Kidney (tissue), 2 donors: ENCODE measurements around a stretch of chr14.

DNA sequence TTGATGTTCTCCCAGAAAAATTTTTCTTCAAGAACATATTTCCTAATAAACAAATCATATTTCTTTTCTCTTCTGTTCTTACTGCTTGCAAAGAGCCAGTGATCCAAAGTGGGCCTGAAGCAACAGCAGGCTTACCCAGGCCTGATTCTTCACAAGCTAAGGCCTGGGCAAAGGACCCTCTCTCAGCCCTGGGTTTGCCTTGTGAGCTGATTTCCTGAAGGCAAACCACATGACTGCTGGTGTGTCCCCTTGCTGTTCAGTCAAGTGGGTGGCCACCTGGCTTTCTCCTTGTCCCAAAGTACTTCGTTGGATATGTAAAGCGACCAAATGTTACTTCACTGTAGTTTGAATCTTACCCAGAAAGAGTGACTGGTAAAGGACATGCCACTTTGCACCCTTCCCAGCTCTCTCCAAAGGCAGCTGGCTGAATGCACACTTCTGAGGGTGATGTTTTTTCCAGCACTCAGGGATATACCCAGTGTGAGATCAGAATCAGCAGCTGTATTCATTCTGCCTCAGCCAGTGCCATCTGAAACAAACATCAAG lies 392.9 kb downstream of the ZFP36L1 start:
- PRO-cap = no peak
- RRBS = no CpG with 5 or more reads among the region's 2 CpGs

DNA sequence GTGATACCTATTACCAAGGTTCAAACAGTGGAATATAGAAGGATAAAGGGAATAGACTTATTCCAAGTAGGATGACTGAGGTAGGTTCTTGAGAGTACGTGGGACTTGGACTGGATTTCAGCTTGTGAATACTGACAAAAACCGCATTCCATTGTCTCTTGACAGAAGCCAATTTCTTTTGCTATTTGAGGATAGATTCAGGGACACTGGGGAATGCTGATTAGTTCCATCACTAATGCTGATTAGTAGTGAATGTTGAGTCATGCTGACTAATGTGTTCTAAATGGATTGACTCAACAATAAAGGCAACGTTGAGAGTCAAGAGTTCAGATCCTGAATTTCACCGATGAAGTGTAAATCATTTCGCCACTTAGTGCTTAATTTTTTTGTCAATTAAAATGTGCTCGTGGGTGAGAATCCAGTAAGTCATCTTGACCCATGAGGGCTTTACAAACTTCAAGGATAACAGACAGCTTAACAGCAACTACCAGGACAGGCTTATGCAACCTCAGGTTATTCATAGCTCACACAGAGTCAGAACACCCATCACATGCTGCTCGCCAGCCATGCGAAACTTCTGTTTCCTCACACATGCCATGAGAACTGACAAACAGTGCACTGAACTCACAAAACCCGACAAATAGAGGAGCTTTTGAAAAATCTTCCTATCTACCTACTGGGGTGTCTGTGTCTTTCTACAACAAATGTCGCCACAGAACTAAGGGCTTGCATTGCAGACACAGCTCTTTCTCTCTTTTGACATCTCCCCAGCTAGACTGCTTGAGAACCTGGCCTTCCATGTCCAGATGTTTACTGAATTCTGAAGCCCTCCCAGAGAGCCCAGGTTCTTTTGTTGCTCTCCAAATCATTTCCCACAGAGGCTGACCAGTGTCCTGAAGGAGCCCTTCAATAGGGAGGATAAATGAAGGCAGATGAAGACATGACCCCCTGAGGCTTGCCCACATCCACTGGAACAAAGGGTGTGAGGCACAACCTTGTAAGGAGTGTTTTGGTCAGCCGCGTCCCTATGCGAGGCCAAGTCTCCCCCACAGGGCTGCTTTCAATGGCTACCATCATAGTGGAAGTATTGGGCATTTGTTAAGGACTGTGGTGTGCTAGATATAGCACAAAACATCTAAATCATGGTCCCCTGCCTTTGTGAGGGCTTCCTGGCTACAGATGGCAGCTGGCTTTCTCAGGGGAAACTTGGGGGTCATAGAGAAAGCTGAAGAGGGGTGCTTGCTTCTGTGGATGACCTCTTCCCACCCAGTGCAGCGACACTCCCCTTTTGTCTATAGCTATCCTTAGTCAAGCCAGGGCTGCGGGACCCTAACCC lies 316.3 kb downstream of the ZFP36L1 start:
- PRO-cap = no peak
- RRBS = no CpG with 5 or more reads among the region's 15 CpGs

DNA sequence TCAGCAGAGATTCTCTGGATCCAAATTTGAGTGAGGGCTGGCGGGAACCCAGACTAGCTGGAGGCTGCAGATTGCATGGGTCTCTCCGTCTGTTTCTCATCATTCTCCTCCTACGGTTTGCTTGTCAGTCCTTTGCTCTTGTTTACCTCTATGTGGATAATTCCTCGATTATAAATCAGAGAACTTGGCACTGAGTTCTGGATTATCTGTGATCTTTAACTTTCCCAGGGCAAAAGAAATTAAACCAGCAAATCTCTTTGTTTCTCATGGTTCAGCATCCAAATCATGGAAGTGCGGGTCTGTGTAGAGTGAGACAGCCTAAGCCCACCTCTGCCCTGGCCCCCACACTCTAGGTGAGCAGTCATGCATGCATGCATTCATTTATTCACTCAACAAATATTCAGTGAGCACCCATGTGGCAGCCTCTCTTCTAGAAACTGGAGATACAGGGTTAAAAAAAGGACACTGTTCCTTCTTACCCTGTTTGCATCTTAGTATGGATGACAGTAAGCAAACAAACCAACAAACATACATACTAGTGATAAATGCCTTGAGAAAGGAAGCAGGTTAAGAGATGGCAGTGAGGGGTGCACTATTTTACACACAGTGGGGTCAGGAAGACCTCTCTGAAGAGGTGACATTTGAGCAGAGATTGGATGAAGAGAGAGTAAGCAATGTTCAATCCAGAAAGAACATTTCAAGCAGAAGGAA lies 280.5 kb downstream of the ZFP36L1 start:
- PRO-cap = no peak
- RRBS = no CpG with 5 or more reads among the region's 5 CpGs

- PRO-cap = no peak
- RRBS = no CpG with 5 or more reads among the region's 5 CpGs
Measured at GRCh38 chr14:68520535-68521312, 272.1 kb downstream of the ZFP36L1 start.

DNA sequence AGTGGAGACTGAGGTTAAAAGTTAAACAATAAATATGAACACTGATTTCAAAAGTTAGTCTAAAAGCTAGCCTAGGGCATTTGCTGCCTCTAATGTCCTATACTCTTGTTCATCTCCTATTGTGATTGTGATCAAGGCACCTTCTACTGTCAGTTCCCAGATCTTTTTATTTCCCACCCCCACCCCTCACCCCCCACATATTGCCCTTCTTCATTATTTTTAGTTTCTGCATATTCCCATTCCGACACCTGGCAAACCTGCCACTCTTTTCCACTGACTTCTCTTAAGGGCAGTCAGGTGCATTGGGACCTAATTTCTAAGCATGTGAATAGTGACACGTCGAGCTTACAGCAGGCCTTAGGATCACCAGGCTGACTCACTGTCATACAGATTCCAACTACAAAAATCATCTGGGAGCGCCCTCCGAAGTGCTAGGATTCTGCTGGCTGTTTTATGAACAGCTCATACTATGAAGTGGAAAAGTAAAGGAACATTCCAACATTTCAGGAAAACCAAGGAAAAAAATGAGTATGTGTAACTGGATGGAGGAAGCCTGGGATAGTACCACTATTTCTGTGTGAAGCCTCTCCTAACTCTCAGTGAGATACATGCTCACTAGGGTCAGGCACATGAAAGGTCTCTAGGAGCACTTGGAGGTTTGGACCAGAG lies 257.5 kb downstream of the ZFP36L1 start:
- PRO-cap = no peak
- RRBS = no CpG with 5 or more reads among the region's 5 CpGs

DNA sequence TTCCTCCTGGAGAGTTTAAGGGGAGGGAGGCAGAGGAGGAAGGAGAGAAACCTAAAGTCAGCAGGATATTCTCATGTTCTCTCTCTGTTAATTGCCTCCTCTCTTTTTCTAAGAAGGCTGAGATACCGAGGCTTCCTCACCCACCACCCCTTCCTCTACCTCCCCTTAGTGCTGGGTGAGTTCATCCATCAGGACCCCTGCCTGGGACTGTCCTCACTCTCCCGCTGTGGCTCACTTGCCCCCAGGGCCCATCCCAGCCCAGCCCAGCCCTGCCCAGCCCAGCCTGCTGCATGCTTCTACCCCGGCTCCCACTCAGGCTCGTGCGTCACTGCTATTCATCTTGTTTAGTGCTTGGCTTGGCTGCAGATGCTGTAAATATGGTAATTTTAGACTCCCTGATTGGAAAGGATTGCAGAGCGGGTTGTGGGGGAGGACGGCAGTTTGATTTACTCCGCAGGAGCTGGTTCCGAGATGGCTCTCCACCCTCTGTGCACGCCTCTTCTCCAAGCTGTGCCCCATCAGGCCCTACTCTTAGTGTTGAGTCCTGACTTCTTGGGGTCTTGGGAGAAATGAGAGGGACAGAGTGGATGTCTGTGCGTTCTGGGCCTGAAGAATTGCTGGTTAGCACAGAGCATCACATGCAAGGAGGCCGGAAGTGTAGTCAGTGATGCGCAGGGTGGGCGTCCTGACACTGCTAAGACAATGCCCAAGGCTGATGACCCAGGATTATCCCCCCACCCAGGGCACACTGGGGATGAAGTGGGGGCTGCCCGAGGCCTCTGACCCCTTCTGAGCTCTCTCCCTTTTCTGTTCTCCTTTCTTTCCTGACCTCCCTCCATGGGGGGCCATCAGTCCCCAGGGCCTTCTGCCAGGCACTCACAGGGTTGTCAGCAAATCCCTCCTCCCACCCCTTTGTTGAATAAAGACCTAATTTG lies 244.6 kb downstream of the ZFP36L1 start:
- PRO-cap = bidirectional peak, plus-strand start at position 449 of the sequence, minus-strand start at position 320 of the sequence
- RRBS = no CpG with 5 or more reads among the region's 15 CpGs

- PRO-cap = no peak
- RRBS = no CpG with 5 or more reads among the region's 11 CpGs
Measured at GRCh38 chr14:68652039-68652454, 140.8 kb downstream of the ZFP36L1 start.

DNA sequence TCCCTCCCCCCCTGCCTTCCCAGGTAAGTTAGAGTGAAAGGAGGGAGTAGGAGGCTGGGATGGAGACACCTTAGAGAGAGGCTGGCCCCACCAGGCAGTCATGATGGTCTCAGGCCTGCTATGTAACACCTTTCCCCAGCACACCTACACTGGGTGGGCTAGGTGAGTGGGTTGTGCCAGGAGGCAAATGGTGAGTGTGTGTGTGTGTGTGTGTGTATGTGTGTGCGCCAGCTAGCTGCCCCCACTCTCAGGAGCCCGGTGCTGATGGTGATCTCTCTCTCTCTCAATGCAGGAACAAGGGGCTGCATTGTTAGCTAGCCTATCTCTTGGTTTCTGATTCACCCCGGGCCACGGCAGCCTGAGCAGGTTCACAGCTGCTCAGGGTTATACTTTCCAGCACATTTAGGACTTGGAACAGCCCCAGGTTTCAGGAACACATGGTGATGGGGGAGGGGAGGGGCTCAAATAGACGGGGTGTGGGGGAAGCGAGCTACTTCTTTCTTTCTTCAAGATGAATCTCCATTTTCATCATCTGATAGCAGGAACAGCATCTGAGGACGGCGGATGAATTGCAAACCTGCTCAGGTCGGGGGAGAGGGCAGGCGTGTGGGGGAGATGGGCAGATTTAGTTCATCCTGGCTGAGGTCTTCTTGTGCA lies 137.8 kb downstream of the ZFP36L1 start:
- PRO-cap = no peak
- RRBS = 24% methylated on average over 2 of the region's 10 CpGs

GRCh38 chr14:68763461-68763997 lies 29.3 kb downstream of the ZFP36L1 start:
- PRO-cap = no peak
- RRBS = no CpG with 5 or more reads among the region's 5 CpGs

GRCh38 chr14:68815746-68816279 lies 22.9 kb upstream of the ZFP36L1 start:
- PRO-cap = no peak
- RRBS = no CpG with 5 or more reads among the region's 16 CpGs

DNA sequence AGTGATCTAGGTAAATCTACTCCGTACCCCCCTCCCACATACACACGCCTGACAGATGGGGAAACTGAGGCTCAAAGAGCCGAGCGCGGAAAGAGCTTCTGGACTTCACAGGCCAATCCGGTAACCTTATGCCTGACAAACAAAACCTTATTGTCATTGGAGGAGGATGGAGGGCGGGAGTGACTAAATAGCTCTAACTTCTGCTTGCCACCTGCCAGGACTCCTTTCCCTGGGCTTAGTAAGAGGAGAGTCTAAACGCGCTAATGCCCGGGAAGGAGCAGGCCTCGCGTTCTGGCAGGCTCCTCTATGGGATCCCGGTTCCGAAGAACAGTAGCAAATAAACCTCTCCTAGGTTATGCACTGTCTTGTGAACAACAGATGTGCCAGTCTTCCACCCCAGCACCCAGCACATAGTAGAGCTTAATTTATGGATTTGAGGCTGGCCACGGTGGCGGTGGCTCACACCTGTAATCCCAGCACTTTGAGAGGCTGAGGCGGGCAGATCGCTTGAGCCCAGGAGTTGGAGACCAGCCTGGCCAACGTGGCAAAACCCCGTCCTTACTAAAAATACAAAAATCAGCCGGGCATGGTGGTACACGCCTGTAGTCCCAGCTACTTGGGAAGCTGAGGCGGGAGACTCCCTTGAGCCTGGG lies 1.2 kb upstream of the ACTN1 start:
- PRO-cap = no peak
- RRBS = 52% methylated on average over 5 of the region's 23 CpGs

DNA sequence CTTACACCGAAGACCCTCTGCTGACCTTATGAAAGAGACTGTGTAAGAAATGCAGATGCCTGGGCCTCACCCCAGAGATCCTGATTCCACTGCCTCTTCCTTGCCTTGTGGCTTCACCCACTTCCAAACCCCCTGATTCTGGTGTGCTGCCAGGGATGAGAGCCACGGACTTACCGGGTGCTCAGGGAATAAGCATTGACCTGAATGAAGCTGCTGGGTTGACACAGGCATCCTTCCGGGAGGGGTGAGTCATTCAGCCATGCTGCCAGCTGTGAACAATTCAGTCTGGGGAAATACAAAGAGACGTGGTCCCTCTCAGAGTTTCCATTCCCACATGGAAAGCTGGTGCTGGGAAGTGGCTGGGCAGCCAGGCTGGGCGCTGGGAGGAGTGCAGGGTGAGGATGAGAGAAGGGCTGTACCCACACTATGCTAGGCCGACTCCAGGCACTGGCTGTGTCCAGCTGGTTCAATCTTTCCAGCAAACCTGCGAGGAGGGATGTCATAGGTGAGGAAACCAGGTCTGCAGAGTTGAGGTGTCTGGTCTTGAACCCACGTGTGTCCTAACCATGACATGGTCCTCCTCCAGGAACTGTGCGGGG lies 26.6 kb upstream of the ACTN1 start:
- PRO-cap = unidirectional peak, plus-strand start at position 327 of the sequence
- RRBS = 19% methylated on average over 2 of the region's 10 CpGs

- PRO-cap = unidirectional peak, minus-strand start at chr14:69038552
- RRBS = no CpG with 5 or more reads among the region's 10 CpGs
Measured at GRCh38 chr14:69038276-69038943, 59.3 kb upstream of the ACTN1 start.

DNA sequence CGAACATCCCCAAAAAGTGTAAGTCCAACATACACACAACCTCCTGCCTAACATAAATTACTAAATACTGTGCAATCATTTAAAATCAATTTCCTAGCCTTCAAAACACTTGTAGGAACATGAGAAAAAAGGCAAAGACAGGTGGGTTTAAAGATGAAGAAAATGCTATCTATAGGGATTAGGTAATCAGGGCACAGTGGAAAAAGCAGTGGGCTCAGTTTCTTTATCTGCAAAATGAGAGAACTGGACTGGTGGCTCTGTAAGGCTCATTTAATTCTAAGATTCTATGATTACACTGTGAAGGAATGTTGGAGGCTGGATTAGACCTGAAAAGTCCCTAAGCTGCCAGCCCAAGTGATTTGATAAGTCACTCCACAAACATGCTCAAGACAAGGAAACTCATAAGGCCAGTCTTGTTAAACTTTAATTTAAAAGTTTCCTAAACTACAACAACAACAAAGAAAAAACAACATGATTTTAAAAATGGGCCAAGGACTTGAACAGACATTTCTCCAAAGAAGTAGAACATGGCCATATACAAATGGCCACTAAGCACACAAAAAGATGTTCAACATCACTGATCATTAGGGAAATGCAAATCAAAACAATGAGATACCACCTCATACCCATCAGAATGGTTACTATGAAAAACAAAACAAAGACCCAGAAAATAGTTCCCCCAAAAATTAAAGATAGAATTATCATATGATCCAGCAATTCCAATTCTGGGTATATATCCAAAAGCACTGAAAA lies 75.0 kb downstream of the DCAF5 start:
- PRO-cap = no peak
- RRBS = no CpG with 5 or more reads among the region's 1 CpG

DNA sequence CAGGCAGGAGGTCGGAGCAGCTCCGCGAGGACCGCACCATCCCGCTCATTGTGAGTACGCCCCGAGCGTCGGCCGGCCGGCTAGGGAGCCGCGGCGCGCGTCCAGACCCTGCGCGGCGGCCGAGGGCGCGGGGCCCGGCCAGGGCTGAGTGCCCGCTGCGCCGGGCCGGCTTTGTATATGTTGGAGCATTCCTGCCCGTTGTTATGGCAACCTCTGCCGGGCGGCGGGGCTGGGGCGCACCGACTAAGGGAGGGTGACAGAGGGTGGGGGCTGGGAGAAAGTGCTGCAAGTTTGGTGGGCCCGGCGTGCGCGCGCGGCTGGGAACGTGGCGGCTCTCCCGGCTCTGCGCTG lies 435 bp downstream of the GALNT16 start:
- PRO-cap = unidirectional peak, plus-strand start at position 288 of the sequence
- RRBS = 2% methylated on average over 30 of the region's 43 CpGs

DNA sequence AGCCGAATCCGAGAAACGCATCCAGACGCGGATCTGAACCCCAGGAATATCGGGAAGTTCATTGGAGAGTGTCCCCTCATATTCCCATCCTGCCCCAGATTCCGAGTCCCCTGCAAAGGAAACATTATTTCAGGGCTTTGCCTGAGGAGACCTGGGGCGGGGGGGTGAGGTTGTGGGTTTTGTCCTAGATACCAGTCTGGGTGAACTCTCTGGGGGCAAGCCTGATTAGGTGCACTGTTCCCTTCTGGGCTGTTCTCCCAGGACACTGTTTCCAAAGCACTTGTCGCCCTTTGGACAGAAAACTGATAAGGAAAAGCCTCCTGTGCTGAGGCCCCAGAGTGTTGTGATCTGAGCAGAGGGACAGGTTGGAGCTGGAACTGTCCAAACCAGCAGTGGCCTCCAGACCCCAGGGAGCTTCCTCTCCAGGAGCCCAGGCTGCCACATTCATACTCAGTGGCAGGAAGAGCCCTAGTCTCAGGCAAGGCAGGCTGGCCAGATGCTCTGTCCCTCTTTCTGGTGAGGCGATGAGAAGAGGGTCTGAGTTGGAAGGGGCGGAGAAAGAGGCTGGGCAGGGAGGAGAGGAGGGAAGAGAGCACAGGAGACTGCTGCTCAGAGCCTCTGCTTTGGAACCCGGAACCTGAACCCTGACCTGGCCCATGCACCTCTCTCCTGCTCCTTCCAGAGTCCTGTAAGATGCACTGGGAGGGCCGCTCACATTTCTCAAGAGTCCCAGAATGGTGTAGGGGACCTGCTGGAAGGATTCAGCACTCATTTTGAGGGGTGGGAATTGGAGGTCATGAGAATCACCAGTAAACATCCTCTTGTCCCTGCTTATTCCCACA lies 1.9 kb downstream of the GALNT16 start:
- PRO-cap = no peak
- RRBS = no CpG with 5 or more reads among the region's 13 CpGs

DNA sequence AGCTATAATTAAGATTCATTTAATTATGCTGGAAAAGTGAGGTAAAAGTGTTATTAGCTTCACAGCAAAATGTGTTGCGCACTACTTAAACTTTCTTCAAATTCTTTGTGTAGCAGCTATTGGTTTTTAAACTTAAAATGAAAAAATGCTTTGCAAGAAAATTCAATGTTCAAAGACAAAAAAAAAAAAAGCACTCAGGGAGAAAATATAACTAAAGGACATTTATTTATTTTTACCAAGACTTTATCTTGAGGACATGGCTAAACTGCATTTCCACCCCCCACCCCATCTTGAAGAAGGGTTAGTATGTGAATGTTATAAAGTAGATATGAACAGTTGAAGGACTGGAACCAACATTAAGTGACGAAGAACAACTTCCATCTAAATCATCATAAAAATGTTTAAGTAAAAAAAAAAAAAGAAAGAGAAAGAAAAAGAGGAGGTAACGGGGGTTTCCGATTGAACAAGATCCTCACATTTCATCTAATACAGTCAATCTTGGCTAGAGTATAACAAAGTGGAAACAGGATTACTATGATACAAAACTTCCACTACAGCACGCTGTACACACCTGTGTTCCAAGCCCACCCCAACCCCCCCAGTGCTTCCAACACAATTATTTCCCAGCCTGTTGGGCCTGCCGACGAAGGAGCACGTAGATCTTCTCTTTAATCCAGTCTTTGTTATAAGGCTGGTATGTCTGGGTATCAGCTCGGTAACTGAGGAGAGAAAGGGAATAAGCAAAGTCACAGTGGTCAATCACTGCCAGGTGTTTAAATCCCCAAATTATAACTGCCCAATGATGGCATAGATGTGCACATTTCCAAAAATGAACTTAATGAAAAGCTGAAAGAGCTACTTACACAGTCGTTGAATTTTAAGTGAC lies 17.9 kb downstream of the ERH start:
- PRO-cap = no peak
- RRBS = no CpG with 5 or more reads among the region's 10 CpGs

GRCh38 chr14:69616237-69616600 lies 4.8 kb downstream of the SUSD6 start:
- PRO-cap = no peak
- RRBS = no CpG with 5 or more reads among the region's 1 CpG

GRCh38 chr14:69670746-69671816 lies 59.7 kb downstream of the SUSD6 start:
- PRO-cap = no peak
- RRBS = no CpG with 5 or more reads among the region's 8 CpGs

DNA sequence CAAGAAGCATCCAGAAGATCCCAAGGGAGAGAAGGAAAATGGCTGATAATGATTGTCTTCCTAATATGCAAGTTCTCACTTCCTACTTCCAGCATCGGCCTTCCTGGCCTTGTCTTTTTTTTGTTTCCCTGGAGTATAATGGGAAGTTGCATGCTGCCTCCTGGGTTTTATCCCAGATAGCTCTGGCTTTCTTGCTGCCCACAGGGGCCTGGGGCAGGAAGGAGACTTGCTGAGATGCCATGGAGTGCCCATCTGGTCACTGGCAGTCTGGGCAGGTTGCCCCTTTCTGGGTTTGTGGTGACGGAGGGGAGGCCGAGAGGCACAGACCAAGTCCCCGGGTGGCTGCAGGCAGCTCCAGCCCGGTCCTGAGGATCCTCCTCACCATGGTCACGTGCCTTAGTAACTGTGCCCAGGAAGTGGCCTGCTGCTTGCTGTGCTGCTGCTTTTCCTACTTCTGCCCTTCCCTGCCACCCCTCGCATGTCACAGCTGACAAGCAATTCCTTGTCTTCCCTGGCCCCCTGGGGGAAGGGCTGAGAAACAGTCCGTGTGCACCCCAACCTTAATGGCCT lies 55.1 kb upstream of the SRSF5 start:
- PRO-cap = no peak
- RRBS = no CpG with 5 or more reads among the region's 8 CpGs